Glomerular endothelial cell (primary cell): ENCODE measurements around a stretch of chr12.

- RAMPAGE, long total RNA = no peak
Observed at GRCh38 chr12:45235727-45236095, 19.8 kb downstream of the ANO6 start.

- RAMPAGE, long total RNA = no peak
Observed at GRCh38 chr12:45729095-45729585, 366 bp upstream of the ARID2 start.

- RAMPAGE, long total RNA = no peak
Observed at GRCh38 chr12:45732909-45733353, 3.4 kb downstream of the ARID2 start.

DNA sequence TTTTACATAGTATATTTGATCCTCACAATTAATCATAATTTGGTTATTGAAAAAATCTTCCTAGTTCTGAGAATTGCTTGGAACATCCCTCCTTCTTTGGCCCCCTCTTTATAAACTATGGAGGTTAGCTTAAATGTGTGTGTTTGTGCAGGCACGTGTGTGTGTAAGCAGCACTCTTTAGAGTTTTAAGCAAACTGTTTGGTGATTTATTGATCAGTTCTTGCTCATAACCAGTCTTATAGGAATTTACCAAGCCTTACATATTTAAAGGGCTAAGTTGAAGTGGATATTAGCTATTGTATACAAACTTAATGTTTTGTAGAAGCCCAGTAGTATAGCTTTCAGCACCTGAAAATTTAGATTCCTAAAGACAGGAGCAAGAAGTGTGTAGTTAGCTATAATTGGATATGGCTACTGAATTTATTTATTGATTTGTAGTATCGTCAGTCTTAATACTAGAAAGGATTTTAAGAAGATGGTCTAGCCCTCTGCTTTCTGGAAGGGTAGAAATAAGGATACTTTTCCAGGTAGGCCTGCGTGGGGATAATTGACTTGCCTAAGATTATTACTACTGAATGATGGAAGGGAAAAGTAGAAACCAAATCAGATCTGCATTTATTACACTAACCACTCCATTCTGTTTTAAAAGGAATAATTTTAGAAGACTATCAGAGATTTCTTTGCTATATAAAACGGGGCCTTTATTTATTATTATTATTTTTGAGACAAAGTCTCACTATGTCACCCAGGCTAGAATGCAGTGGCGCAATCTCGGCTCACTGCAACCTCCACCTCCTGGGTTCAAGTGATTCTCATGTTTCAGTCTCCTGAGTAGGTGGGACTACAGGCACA, 15.6 kb downstream of the ARID2 start:
- RAMPAGE, long total RNA = no peak

DNA sequence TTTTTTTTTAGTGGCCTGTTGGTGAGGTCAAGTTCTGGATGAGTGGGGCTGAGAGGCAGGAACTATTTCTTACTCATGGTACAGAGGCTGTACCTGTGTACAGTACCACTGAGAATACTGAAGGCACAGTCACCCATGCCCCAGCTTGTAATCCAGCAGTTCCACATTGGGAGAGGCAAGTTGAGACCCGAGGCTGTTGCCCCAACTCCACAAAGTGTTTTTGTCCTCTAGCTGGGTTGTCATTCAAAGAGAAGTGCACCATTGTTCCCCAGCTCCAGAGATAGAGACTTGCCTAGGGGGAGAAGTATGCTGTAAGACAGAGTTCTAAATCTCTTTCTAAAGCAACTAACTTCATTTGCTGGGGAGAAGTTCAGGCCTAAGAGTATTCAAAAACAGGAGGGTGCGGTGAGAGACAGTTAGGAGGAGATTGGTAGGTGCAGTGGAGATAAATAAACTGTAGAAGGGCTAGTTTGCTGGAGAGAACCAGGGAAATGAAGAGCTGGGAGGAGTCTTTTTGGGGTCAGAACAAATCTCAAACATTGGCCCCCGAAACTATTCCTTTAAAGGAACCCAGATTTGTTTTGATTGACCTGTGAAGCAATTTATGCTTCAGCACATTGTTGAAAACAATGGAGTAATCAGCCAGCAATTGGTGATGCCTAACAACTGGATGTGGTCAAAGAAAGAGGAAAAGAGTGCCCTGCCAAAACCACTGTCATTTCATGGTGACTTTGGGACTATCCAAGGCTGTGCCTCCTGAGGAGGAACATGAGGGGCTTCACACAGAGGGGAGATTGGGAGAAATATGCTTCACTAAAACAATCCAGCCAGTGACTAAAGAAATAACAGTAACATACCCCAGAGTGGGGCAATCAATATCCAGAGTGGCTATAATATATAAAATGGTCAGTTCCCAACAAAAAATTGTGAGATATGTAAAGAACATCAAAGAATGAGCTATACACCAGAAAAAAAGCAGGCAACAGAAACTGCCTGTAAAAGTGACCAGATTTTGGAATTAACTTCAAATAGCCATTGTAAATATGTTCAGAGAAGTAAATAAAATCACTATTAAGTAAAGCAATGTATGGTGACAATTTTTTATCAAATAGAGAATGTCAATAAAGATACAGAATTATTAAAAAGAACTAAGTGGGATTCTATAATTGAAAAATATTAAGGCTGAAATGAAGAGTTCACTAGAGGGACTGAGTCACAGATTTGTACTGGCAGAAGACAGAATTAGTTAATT, 39.1 kb downstream of the ARID2 start:
- RAMPAGE, long total RNA = no peak

DNA sequence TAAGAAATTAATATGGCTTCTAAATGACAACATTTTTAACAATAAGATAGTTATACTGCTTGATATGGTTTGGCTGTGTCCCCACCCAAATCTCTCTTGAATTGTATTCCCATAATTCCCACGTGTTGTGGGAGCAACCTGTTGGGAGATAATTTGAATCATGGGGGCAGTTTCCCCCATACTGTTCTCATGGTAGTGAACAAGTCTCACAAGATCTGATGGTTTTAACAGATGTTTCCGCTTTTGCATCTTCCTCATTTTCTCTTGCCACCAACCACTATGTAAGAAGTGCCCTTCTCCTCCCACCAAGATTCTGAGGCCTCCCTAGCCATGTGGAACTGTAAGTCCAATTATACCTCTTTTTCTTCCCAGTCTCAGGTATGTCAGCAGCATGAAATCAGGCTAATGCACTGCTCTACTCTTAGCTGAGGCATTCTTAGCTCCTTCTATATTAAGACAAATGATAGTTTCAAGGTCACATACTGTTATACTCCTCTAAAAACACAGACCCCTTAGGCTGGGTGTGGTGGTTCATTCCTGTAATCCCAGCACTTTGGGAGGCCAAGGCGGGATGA, 3.7 kb downstream of the SCAF11 start:
- RAMPAGE, long total RNA = no peak

DNA sequence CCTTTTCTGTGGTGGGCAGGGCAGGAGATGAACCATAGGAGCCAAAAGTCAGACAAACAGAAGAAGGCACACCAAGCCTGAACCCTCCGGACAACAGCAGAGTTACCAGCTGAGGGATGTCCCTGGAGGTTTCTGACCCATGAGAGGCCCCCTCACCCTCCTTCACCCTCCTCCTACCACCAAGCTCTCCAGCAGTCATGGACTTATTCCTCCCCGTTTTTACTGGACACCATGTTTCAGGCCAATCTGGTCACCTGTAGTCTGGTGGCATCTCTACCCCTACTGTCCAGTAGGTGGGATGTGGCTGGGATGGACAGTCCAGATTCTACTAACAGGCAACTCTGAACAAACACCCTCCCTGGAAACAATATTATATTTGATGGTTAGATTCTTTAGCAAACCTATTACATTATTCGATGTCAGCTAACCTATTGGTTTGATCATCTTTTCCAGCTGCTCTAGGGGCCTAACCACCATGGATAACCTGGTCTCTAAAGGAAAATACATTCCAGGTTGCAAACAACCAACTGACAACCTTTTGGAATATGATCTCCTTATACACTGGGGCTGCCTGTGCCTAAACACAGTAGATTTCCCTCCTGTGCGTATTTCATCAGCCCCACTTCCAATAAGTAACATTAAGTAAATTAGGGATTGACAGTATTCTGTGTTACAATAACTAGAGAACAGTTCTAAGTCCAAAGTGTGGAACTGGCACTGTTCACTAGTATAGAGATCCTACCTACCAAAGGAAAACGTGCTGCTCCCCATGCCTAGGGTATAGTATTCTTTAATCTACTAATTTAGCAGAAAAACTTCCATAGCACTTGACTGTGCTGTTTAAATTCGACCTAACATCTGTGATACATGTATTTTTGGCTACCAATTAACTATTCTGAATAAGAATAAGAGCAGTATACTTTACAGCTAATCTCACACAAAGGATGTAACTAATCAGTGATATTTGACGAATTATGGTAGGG, 82.9 kb downstream of the SLC38A1 start:
- RAMPAGE, long total RNA = no peak

DNA sequence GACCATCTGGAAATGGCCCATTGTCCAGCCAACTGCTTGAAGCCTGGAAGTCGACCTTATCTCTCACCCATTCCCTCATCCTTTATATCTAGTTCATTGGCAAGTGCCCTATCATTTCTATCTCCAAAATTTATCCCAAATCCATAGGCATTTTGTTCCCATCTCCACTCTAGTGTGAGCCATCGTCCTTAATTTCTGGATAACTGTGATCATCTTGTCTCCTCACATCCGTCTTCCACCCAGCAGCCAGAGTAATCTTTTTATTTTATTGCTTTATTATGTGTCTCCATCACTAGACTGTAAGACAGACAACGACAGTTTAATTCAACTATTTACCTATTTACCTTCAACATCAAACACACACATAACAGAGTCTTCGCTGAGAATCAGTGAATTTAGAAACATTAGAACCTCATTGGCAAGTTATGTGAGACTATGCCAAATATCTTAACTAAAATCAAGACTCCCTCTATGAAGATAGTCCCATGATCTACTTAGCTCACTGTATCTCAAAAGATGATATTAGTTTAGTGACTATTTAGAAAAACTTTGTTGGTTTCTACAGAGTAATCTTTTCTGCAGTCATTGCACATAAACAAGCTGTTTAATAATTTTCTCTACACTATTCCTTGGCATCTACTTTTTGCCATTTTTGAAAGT, 55.2 kb downstream of the SLC38A1 start:
- RAMPAGE, long total RNA = no peak

GRCh38 chr12:46234013-46234523, 34.8 kb downstream of the SLC38A1 start:
- RAMPAGE, long total RNA = no peak

- RAMPAGE, long total RNA = no peak
Observed at GRCh38 chr12:46361722-46362122, 10.9 kb downstream of the SLC38A2 start.

GRCh38 chr12:46371423-46371915, 1.1 kb downstream of the SLC38A2 start:
- RAMPAGE, long total RNA = no peak

DNA sequence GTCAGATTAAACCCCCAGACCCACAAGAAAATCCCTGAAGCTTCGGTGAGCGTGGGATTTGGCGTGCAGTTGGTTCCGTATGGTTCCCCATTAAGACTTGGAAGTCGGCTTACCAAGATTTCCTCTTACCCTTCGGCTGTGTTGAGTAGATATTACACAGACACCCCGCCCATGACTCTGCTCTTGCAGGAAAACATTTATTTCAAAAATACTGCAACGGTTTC, 11.5 kb upstream of the SLC38A2 start:
- RAMPAGE, long total RNA = no peak

DNA sequence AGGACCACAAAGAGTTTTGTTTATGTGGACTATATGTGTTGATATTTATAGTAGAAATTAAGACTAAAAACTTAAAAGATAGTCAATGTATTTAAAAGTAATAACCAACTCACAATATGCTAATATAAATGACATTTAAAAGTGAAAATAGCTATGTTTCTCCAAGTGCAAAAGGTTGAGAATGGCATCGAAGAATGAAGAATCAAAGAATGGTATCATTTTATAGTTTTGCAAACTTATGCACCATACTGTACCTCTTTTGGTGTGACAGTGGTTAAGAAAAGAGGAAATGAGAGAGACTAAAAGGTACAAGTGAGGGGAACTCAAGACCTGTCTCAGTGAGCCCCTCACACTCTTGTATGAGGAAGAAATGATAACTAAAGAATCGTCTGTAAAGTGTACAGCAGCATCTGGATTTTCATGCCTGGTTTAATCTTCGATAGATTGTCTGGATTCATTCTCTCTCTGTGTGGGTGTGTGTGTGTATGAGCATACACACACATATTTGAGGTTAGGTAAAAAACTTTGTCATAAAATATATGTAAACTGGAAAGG, 15.8 kb upstream of the SLC38A2 start:
- RAMPAGE, long total RNA = no peak

- RAMPAGE, long total RNA = no peak
Observed at GRCh38 chr12:46388974-46389753, 16.6 kb upstream of the SLC38A2 start.

GRCh38 chr12:46391490-46391912, 18.9 kb upstream of the SLC38A2 start:
- RAMPAGE, long total RNA = no peak

DNA sequence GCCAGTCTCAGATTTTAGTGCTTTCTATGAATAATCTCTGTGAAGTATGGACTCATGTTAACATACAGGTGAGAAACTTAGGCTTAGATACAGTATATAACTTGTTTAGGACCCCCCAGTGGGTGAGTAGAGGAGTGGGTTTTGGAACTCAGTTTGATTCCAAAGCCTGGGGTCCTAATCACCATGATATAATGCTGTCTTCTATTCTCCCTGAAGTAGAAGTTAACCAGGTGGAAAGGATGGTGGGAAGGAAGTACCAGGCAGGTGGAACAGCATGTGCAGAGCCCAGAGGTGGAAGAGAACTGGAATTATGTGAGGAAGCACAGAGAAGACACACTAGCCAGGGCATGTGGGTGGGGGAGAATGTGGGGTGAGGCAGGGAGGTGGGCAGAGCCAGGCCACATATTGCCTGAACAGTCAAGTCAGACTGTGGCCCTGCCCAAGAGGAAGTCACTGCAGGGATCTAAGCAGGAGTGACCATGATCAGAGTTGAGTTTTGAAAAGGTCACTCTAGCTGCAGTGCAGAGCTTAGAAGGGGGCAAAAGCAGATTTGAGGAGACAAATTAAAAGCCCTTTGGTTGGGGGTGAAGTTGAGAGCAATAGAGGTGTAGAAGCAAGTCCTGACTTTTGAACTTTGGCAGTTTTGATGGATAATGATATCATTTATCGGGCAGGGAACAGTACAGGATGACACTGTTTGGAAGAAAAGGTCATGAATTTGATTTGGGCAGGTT, 114.0 kb upstream of the SLC38A2 start:
- RAMPAGE, long total RNA = no peak

GRCh38 chr12:46524743-46525683, 152.4 kb upstream of the SLC38A2 start:
- RAMPAGE, long total RNA = no peak

- RAMPAGE, long total RNA = no peak
Observed at GRCh38 chr12:47306882-47307229, 227.1 kb upstream of the AMIGO2 start.

- RAMPAGE, long total RNA = no peak
Observed at GRCh38 chr12:47741249-47742009, 16.1 kb upstream of the ENDOU start.

- RAMPAGE, long total RNA = no peak
Observed at GRCh38 chr12:47757816-47758062, 941 bp downstream of the RAPGEF3 start.